ReNcell CX (cell line): ENCODE measurements around a stretch of chr22.

DNA sequence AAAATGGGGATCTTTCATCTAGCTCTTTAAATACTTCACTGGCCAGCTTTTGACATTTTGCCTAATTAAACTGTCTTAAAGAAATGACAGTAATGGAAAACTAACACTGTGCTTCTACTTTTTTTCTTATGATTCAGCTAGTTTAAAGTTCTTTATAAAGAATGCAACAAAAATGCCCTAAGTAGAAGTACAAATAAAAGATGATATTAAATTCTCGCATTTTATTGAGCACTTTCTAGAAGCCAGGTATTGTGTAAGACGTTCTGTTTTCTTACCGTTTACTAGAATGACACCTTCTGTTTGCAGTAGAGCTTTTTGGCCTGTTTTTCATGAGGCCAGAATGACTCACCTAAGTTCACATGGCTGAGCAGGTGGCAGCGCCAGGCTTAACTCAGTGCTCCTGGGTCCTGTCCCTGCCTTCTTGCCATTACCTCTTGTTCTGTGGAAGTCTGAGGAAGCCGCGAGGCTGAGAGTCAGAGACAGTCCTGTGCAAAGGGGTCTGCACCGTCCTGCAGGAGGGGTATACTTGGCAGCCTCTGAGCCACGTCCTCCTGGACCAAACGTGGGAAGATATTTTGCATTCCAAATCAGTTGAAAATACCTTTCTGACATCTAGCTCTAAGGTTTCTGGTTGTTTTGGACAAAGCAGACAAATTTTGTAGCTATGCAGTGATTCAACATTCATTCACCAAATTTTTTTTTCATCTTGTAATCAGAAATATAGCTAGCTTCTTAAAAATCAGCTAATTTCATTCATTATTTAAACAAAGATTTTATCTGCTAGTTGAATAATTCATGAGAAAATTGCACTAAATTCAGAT lies 113.9 kb downstream of the ATXN10 start:
- PRO-cap = no peak

- PRO-cap = no peak
These were observed 133.1 kb downstream of the WNT7B start for GRCh38 chr22:45843595-45844620.

GRCh38 chr22:45863943-45864695 lies 112.8 kb downstream of the WNT7B start:
- PRO-cap = no peak

- PRO-cap = no peak
These were observed 51.7 kb downstream of the WNT7B start for GRCh38 chr22:45925276-45925664.

- PRO-cap = no peak
These were observed 21.9 kb downstream of the WNT7B start for GRCh38 chr22:45955093-45955489.

GRCh38 chr22:45972262-45972789 lies 4.6 kb downstream of the WNT7B start:
- PRO-cap = bidirectional peak, plus-strand start at chr22:45972643, minus-strand start at chr22:45972535

GRCh38 chr22:45996502-45997238 lies 19.7 kb upstream of the WNT7B start:
- PRO-cap = bidirectional peak, plus-strand start at chr22:45996890, minus-strand start at chr22:45996643

GRCh38 chr22:46001387-46001906 lies 24.5 kb upstream of the WNT7B start:
- PRO-cap = bidirectional peak, plus-strand start at chr22:46001840, minus-strand start at chr22:46001672

GRCh38 chr22:46019203-46019676 lies 42.3 kb upstream of the WNT7B start:
- PRO-cap = no peak

DNA sequence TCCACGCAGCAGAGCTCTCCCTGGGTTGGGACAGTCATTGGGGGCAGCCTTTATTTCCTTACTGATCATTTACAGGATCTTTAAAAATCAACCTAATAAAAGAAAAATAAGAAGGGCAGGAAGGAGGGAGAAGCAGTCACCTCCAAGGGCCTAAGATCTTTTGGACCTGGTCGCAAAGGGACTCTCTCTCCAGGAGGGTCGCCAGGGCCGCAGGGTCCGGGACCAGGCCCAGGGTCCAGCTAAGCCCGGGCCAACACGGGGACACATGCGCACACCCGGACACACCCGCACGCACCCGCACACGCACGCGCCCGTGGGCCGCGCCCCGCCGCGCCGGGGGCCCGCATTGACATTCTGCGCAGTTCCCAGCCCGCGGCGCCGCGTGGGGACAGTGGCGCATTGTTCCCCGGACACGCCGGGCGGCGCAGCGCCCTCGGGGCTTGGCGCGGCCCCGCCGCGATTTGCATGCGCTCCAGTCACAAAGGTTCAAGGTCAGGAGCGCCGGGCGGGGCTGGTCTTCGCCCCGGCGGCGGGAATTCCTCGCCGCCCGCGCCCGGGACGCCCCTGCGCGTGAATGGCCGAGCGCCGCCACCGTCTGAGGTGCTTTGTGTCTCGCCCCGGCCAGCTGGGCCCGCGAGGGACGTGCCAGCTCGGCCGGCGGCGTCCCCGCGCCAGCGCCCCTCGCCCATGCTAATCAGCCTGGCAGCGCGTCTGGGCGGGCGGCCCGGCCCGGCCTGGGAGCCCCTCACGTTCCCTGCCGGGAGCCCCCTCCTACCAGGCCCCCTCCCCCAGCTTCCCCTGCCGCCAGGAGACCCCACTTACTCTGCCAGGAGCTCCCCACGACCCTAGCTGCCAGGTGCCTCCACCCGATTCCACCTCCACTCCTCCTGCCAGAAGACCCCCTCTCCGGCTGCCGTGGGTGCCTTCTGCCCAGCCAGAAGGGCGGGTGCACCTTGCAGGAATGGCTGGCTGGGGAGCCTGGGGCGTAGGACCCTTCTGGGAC lies 50.4 kb upstream of the WNT7B start:
- PRO-cap = bidirectional peak, plus-strand start at position 397 of the sequence, minus-strand start at position 378 of the sequence; bidirectional peak, plus-strand start at position 604 of the sequence, minus-strand start at position 591 of the sequence; bidirectional peak, plus-strand start at position 699 of the sequence, minus-strand start at position 686 of the sequence

- PRO-cap = unidirectional peak, minus-strand start at chr22:46036834
These were observed 59.7 kb upstream of the WNT7B start for GRCh38 chr22:46036799-46037004.

DNA sequence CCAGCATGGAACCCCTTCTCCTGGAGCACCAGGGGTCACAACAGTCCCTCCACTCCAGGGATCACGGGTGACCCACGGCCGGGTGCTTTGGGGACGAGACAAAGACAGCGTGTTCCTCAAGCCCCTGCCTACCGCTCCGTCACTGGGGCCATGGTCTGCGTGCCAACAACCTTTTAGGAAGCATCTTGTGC lies 67.2 kb upstream of the WNT7B start:
- PRO-cap = bidirectional peak, plus-strand start at position 44 of the sequence, minus-strand start outside the sequence; bidirectional peak, plus-strand start outside the sequence, minus-strand start at position 130 of the sequence

DNA sequence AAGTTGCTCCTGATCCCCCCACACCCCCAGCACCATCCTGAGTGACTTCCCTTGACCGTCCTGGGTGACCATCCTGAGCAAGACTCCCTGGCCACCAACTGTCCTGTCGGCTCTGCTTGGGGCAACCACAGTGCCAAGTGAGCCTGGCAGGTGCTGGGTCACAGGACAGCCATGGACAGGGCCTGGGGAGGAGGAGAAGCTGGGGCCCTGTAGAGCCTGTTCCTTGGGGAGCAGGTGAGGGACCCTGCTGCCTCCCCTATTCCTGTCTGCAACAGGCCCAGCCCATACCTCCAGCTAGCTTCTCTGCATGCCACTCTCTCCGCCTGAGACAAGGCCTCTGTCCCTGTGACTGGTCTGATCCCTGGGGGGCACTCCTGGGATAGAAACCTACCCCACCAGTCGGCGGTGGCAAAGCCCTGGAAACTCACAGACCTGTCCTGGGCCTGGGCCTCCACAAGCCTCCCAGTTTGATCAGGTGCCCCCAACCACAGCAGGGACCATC lies 68.6 kb upstream of the WNT7B start:
- PRO-cap = unidirectional peak, minus-strand start at position 264 of the sequence

DNA sequence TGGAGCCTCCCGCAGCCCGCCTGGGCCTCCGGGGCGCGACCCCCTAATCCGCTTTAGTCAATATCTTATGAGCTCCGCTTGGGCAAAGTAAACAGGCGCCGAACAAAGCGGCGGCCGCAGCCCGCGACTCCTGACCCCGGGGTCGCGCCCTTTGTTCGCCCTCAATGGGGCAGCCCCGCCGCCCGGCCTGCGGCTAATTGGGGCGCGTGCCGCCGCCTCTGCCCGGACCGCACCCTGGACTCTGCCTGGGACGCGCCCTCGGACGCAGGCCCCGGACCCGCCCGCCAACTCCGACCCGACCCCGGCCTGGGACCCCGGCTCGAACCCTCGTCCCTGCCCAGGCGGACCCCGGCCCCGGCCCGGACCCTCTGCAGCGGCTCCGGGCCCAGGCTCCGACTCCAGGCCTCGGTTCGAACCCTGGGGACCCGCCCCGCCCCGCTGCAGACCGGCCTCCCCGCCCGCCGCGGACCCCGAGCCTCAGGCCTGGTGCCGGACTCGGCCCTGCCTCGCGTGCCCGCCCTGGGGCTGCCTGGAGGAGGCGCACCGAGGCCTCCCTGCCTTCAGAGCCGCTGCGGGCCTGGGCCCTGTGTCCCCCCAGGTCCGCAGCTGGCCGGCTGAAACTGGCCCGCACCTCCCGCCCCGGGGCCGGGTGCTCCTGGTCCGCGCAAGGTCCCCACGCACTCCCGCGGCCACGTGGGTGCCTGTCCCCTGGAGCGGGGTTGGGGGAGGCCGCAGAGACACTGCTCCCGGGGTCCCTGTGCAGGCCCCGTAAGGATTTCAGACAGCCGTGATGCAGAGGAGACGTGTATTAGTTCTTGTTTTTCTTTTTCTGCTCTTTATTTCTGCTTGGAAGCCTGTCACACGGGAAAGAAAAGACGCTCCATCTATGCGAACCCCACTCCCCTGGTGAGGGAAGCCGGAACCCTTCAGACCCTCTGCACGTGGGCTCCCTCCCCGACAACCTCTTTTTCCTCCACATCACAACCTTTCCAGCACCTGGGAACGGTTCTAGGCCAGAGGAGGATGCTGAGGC lies 84.8 kb upstream of the WNT7B start:
- PRO-cap = no peak

- PRO-cap = bidirectional peak, plus-strand start at chr22:46066904, minus-strand start at chr22:46066889; bidirectional peak, plus-strand start at chr22:46067513, minus-strand start at chr22:46067224
These were observed 83.5 kb upstream of the PPARA start for GRCh38 chr22:46066655-46067421.

DNA sequence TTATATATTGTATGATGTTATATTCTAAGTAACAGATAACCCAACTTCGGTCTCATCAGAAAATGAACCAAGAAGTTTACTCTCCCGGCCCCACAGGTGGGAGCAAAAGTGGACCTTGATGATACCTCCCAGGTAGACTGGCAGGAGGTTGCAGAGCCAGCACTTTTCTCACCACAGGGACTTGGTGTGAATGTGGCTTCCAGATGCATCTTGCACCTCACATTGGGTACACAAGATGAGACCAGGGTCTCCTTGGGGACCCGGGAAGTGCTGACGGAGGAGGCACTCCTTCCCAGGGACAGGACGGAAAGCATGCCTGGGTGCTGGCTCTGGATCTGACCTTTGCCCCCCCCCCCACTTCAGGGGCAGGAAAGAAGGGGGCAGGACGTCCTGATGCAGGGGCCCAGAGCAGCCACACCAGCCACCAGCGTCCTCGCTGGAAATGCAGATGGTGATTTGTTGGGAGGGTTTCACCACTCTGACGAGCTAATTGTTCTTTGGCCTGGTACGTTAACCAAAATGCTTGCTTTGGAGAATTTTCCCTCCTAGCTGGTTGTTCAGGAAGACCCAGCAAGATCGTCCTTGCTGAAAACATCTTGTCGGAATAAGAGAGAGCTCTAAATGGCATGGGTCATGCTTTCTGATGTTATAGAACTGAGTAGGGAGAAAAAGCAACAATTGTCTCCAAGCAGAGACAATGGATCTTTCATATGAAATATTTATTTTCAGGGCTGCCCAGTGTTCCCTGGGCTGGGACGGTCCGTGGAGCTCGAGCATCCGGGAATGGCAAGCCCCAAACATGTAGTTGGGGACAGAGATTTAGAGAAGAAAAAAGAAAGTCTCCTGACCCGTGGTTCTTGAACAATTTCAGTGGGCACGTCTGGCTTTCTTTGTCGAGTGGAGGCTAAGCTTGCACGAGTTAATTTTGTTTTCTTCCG lies 74.4 kb upstream of the PPARA start:
- PRO-cap = no peak

GRCh38 chr22:46087770-46088394 lies 62.4 kb upstream of the PPARA start:
- PRO-cap = bidirectional peak, plus-strand start at chr22:46088233, minus-strand start at chr22:46088010

DNA sequence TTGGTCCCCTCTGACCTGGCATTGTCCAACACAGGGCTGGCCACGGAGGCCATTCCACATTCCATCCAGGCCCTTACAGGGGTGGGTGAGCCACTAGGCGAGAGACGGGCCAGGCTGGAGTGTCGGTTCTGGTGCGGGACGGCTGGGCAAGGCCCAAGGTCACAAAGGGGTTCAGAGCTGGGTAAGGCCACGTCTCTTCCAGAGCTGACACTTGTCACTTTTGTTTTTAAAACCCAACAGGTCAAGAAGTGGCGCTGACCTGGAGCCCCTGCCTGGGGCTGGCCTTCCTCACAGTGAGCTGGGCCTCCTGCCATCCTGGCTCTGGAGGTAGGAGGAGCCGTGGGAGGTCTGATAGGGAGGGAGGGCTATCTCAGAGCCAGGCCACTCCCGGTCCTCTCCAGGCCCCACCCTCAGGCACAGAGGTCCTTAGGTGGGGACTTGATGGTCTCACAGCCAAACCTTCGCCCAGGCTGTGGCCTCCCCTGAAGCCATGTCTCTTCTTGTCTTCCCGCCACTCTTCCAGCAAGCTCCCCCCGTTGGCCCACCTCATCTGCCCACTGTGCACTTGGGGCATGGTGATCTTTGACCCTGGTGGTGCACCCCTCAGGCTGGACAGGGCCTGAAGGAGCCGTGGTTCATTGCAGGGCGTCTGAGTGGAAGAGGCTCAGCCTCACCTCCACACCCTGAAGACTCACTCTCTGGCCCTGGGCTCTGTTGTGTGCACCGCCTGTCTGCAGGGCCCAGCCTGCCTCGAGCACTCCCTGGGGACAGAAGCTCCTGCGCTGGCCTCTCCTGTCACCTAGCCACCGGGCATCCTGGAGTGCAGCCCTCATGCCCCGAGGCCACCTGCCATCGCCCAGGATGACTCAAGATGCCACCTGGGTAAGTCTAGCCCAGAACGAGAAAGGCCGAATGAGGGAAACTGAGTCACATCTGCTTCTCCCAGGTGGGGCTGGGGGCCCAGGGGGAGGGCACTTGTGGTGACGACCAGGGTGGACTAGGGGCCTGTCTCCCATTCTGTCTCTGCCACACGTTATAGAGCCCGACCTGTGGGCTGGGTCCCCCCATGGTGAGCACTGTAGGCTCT lies 41.0 kb upstream of the PPARA start:
- PRO-cap = no peak

GRCh38 chr22:46110114-46111125 lies 39.9 kb upstream of the PPARA start:
- PRO-cap = no peak

DNA sequence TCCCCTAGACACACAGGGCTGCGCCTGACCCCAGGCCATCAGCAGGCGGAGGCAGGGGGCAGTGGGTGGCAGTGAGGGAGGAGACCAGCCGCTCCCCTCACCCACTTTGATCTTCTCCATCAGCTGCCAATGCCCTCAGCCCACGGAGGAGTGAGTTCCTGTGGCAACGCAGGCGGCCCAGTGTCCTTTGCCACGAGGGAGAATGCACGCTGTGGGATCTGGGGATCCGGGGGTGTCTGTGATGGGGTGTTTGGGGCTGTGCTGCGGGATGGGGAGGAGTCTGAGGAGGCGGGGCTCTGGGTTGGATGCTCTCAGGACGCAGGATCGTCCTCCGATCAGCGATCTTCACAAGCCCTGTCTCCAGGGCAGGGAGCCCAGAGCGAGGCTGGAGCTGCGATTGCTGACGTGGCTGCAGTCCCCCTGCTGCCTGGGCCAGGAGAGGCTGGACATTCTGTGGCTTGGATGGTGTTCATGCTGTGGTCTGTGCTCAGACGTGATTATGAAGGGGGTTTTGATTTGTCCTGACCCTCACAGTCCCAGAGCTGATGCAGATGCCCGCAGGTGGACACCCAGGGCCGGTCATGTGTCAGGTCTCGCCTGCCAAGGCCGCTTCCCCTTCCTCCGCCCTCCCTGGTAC lies 30.3 kb upstream of the PPARA start:
- PRO-cap = no peak